CD14-positive monocyte (primary cell): ENCODE results near the gene CRHR1.

DNA sequence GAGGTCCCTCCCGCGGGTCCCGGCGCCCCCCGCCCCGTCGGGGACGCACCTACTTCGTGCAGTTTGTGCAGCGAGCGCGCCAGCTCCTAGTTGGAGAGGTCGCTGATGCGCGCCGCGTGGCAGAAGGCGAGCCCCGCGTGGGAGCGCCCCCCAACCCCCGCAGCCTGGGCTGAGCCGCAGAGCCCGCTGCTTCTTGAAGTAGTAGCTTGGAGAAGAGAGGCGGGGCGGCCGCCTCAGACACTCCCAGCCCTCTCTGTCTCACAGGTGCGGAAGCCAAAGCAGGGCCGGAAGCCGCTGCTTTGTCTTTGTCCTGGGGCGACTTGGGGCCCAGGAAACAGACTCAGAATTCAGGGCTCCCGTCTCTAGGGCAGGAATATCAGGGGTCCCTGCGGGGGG is 13.8 kb downstream of the SPATA32 start:
- CAGE, long polyA plus RNA = no peak

- CAGE, long polyA plus RNA = no peak
These were observed 23.1 kb downstream of the MAP3K14 start for GRCh38 chr17:45293267-45294489.

GRCh38 chr17:45394356-45395695 is 37.8 kb downstream of the ARHGAP27 start:
- CAGE, long polyA plus RNA = no peak

DNA sequence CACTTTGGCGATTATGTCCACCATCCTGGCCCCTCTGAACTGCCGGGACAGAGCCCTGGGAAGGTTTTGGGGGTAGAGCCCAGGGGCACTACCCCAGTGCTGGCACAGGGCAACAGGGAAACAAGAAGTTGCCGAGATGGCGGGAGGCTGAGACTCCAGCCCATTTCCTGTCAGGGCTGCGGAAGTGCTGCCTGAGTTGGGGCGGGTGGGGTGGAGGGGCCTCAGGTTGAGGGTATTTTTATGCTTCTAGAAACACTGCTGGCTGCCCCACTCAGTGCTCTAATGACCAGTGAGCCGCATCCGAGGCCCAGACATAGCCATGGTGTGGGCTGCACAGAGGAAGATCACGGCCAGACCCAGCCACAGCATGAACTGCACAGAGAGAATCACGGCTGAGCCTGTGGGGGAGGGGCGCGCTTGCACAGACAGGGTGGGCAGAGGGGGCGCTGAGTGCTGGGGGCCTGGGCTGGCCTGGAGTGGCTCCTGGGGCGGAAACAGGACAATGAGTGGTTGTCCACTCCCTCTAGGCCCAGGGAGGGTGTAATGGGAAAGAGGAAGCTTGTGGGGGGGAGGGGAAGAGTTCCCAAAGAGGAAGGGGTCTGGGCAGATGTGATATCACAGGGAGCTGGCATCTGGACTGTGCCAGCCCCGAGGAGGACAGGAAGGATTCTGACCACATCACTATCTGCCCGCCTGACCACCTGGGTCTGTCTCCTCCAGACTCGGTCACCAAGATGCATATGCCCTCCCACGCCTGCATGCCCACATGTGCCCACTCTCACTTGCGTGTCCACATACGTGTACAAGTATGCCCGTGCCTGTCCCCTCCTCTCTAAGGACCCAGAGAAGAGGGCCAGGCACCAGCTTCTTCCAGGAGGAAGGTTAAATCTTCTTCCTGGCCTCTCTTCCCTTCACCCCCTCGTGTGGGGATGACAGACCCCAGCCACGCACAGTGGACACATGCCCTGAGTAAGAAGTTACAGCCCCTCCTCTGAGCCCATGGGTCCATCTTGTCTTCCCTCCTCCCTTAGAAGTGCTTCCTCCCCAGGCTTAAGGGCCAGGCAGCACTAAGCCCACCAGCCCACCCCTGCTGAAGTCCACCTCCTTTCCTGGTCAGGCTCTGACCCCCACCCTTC is 22.0 kb downstream of the ARHGAP27 start:
- CAGE, long polyA plus RNA = no peak

DNA sequence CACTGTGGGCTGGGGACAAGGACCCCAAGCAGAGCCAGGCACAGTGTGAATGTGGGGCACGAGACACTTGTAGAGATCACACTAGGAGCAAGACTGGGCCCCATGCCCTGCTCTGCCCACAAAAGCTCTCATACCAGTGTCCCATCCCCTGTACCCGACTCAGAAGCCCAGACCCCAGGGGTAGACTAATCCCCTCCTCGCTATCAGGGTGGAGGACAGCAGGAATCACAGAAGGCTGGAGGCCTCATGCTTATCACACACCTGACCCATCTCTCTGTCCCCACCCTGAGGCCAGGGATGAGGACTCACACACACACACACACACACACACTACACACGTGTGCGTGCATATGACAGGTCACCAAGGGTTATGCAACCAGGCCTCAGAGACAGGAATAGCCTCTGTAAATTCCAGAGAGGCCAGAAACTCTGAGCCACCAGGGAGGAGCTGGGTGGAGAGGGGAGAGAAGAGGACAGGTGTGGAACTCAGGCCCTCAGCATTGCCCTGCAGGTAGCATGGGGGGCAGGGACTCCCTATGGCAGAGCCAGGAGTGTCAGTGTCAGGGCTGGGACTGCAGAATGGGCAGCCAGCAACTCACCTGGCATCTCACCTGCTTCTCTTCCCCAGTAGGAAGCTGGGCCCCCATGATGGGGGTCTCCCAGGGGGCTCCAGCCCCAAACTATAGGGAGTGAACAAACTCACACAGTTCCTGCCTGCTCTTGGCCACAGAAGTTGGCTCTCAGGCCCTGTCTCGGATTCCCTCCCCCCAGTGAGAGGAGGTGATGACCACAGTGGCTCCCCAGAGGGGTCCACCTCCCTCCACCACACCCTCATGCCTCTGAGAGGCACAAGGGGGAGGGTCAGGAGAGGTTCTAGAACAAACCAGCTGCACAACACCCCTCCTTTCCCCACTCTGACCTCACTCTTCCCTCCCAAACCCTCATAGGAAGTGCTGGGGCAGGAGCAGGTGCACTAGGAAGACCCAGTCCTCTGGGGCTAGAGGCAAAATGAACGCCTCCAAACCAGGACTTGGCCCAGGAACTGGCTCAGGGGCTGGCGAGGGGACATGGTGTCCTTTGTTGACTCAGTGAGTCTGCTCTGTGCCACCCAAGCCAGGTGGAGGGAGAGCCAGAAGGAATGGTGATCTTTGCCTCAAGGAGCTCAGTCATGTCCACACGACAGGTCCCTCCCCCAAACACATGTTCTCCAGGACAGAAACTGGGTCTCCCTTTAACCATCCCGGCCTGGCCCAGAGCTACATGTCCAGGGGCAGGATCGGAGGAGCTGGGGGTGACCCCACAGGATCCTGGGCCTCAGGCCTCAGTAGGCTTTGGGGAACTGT is 20.7 kb downstream of the ARHGAP27 start:
- CAGE, long polyA plus RNA = no peak

DNA sequence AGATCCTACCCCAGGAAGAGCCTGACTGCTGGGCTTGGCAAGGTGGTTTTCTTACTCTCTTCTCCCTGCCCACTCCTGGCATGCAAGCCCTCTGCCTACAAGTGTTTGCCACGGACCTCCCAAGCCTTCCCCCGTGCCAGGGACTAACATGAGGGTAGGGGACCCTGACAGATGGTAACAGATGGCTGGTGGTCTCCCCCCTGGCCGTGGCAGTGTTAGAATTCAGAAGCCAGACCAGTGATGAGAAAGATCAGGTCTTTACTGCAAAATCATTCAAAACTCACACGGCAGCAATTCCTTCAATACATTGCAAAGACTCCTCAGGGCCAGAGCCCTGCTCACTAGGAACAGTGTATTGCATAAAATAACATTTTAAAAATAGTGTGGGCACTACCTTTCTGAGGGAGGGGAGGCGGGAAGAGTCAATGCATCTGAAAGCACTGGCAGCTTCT is 3.0 kb upstream of the ARHGAP27 start:
- CAGE, long polyA plus RNA = no peak

DNA sequence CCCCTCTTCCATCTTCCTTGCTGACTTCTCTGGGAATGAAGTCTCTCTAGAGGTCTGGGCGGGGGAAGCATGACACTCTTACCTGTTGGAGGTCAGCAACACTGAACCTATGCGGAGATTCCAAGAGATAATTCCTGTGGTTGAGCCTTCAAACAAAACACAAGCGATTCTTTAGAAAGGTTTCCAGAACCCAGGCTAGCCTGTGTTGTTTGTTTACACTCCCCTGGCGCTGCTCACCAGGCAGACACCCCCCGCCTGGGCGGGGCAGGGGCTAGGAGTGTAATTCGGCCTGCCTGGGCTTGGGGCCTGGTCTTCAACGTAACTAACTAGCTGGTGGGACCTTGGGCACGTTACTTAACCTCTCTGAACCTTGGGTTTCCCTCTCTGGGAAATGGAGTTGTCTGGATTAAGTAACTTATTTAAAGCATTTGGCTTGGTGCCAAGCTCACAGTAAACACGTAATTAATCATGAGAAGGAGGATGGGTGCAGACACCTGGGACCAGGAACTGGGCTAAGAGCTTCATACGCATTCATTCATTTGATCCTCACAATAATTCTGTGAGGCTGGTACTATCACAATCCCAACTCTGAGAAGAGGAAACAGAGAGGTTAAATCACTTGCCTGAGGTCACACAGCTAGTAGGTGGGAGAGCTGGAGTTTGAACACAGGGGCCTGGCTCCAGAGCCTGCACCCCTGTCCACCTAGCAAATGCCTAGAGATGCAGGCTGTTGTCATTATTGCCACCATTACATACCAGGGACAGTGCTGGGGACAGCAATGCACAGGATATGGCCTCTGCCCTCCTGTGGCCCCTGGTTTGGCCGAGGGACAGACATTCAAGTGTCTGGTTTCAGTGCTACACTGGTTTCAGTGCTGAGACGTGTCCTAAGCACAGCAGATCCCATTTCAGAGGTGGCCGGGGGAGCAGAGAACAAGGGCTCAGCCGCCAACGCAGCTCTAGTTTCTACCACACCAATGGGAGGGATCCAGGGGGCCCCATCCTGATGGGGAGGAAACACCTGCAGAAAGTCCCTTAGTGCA is 7.7 kb upstream of the ARHGAP27 start:
- CAGE, long polyA plus RNA = no peak

DNA sequence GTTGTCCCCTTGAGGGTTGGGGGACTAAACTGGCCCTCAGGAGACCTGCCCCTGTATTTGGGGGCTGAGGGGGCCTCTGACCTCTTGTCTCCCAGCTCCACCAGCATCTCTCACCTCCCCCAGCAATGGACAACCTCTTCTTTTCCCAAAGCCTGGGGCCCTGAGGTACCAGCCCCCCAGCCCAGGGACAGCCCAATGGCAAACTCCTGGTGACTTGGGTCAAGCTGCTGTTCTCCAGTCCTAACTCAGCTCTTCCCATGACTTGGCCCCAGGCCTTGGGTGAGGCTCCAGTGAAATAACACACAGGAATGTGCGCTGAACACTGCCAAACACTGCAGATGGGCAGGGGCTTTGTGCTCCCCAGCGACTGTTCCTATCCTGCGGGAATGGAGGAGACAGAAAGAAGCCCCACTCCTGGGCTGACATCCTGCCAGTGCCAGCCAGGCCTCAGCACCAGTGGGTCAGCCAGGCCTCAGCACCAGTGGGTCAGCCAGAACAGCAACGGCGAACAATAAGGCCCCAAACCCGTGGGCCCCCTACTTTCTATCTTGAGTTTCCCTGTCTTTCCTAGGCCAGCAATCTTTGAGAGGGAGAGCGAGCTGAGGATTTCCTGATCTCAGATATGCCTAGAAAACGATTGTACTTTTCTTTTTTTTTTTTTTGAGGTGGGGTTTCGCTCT is 14.6 kb upstream of the ARHGAP27 start:
- CAGE, long polyA plus RNA = no peak

DNA sequence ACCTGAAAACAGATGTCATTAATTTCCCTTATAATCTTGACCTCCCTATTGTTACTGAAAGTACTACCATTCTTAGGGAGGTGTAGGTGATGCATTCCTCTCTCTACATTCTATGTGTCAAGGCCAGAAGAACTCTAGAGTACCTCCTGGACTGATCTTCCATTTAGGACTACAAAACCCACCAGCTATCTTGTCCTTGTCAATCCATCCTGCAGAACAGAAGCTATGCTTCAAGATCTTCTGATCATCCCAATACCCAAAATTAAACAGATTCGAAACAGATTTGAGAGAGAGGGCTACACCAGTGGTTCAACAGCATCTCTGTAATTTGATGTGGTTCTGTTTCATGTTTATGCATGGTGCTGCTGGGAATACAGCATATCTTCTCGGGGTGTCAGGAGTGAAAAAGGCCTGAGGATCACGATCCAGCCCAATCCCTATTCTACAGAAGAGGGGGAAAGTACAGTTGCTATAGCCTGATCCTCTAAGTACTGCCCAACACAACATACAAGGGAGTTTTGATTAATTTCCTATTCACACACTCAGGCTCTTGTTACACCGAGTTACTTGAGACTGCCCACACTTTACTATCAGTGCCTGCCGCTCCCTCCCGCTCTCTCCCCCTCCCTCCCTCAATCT is 89.0 kb upstream of the PLEKHM1 start:
- CAGE, long polyA plus RNA = no peak

- CAGE, long polyA plus RNA = no peak
These were observed 93.8 kb upstream of the PLEKHM1 start for GRCh38 chr17:45584032-45585045.

DNA sequence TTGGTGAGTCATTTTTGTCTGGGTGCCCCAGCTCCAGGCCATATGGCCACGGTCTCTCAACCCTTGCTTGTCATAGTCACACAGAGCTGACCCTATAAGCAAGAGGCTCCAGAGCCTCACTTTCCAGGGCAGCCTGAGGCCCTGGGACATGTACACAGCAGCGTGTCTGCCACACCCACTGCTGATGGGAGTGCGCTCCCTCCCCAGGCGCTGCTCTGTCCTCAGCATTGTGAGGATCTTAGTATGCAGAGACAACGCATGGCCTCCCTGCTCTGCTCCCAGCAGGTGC is 80.8 kb upstream of the CRHR1 start:
- CAGE, long polyA plus RNA = no peak

DNA sequence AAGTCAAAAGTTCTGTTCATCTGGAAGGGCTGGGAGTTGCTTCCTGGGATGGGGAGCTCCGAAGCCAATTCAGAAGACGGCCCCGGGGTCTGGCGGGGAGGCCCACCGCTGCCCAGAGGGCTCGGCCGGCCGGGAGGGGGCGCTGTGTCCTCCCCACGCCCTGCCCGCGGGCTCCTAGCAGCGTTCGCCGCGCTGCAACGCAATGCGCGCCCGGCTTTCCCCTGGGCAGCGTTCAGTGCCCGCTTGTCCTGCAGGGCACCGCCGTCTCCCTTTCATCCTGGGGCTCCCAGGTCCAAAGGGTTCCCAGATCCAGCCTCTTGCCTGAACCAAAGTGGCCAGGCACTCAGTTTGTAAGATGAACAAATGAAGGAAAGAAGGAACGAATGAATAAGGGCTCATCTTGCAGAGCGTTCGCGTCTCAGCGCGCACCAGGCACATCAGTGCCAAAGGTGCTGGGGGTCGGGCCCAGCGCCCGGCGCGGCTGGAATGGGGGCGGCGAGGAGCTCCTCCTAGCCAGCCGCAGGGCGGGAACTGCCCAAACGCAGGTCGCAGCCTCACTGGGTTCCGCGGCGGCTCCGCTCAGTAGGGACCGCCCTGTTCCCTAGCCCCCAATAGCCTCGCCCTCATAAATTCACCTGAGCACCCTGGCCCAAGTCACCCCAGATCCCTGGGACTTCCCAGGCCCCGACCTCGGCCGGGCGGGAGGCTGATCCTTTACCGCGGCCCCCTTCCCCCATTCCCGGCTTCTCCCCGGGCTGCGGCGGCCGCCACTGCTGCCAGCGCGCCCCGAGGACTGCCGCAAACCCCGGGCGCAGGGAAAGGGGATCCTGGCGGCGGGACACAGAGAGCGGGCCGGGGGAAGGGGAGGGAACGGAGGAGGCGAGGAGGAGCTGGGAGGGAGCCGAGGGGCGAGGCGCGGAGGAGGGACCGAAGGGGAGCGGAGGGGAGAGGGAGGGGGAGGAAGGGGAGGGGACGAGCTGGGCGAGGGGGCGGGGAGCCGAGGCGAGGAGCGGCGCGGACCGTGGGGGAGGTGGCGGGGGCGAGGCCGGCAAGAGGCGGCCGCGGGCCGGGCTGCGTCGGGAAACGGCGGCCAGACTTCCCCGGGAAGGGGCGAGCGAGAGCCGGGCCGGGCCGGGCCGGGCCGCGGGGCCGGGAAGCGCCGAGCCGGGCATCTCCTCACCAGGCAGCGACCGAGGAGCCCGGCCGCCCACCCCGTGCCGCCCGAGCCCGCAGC is at the start of gene CRHR1:
Gene CRHR1 (plus strand): TSS at position 1,079 of the 1,234 bp plus-strand sequence.
- CAGE, long polyA plus RNA = no peak

DNA sequence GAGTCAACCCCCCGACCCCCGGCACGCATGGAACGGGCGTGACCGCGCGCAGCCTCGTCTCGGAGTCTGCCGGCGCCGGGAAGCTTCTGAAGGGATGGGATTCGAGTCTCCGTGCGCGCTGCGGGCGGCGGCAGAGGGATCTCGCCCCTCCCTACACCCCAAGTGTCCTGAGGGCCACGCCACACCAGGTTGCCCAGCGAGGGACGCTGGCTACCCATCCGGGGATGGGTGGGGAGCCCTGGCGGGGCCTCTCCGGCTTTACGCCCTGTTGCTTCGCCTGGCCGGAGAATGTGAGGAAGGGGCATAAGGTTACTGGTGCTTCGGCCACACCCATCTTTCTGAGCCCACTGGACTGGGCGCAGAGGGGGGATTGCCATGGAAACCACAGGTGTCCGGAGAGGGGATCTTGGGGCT is 1.8 kb downstream of the MAPT start:
- CAGE, long polyA plus RNA = no peak

DNA sequence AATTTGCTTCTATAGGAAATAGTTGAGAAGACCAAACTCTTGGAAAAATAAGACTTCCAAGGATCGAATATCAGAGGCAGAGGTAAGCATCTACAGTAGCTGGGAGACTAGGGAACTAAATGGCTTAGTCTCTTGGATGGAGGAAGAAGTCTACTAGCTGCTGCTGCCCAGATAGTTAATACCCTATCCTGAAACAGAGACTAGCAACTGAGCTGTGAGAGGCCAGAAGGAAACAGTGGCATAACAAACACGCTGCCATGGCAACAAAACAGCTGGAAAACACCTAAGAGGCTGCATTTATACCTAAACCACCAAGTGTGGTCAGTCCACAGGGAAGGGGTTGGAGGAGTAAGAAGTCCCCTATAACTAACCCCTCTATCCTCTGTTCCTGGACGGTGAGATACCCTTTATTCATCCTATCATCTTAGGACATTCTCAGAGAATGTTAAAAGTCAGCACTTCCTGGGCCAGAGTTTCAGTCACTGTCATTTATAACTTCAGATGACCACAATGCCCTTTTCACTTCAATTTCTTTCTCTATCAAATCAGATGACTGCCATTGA is 36.0 kb downstream of the STH start:
- CAGE, long polyA plus RNA = no peak

DNA sequence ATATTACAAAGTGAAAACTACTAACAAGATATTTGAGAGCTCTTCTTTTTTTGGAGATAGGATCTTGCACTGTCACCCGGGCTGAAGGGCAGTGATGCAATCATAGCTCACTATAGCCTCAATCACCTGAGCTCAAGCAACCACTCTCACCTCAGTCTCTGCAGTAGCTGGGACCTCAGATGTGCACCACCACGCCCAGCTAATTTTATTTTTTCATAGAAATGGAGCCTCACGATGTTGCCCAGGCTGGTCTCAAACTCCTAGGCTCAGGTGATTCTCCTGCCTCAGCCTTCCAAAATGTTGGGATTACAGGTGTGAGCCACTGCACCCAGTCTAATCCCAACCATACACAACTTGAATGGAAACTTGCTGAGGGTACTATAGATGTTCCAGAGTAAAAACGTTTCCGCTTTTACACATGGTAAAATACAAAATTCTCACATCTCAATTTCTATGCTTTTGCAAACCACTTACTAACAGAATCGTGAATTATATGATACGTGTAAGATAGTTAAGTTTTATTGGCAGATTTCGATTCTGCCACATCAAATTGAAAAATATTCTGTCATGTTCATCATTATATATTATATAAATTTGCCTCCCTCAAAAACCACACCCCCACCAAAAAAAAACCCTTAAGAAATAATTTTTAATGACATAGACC is 84.2 kb downstream of the KANSL1 start:
- CAGE, long polyA plus RNA = no peak

- CAGE, long polyA plus RNA = no peak
These were observed 53.8 kb downstream of the KANSL1 start for GRCh38 chr17:46139229-46139995.

- CAGE, long polyA plus RNA = no peak
These were observed 31.7 kb upstream of the KANSL1 start for GRCh38 chr17:46224641-46225680.

DNA sequence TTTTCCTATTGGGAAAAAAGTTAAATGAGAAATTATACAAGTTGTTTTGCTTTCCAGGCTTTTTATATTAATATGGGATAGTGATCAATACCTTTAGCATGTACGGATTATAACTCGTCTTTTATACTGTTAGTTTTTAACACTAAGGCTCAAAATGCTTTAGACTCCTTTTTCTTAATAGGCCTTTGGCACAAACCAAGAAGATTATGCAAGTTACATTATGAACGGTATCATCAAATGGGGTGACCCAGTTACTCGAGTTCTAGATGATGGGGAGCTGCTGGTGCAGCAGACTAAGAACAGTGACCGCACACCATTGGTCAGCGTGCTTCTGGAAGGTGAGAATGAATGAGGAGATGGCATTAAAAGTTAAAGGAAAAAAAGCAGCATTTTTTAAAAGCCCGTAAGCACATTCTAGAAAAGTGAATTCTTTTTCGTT is 107.7 kb downstream of the WNT3 start:
- CAGE, long polyA plus RNA = no peak

- CAGE, long polyA plus RNA = no peak
These were observed 46.5 kb downstream of the WNT3 start for GRCh38 chr17:46771688-46772641.

DNA sequence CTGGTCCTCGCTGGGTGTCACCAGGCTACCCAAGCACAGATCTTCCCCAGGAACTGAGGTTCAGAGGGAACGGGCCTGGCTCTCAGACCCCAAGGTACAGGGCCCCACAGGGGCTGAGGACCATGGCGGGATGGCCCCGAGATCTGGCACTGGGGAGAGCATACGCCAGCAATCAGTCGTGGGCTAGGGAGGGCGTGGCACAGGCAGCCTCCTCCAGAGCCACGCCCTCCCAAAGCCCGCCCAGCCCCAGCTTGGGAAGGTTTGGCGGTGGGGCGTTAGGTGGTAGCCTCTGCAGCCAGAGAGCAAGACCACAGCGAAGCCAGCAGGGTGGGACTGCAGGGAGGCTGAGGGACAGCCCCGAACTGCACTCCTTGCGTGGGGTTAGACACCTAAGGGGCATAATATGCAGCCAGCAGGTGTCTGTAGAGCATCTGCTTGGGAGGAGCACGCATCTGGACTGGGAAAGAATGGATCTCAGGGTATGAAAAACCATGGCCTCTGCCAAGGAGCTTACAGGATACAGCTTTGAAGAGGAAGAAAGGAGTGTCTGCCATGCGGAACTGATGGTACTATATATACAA is 11.6 kb downstream of the WNT9B start:
- CAGE, long polyA plus RNA = no peak